ENCODE data around the gene MSX2.

- PRO-cap = no peak
Observed at GRCh38 chr5:172858388-172859410, 24.6 kb downstream of the ERGIC1 start.

DNA sequence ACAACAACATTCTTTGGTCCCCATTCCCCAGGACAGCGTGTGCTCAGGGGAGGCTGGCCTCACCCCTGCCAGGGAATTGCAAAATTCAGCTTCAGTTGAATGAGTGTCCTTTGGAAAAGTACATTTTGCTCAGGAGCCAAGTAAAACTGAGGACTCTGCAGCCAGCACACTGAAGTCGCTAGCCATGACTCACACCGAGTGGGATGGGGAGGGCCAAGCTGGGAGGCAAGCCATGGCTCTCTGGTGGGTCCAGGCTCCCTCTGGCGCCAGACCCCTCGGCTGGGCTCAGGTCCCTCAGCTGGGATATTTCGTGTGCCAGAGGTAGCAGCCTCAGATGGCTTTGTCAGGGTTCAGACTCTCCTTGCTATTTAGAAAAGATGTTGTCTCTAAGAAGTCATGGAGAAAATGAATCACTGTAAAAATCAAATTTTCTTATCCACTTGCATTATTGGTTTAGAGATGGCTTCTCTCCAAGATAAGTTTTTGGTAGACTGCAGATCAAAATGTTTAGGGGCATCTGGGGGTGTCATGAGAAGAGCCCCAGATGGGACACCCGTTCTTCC lies 35.3 kb downstream of the ERGIC1 start:
- PRO-cap = unidirectional peak, plus-strand start at position 197 of the sequence

DNA sequence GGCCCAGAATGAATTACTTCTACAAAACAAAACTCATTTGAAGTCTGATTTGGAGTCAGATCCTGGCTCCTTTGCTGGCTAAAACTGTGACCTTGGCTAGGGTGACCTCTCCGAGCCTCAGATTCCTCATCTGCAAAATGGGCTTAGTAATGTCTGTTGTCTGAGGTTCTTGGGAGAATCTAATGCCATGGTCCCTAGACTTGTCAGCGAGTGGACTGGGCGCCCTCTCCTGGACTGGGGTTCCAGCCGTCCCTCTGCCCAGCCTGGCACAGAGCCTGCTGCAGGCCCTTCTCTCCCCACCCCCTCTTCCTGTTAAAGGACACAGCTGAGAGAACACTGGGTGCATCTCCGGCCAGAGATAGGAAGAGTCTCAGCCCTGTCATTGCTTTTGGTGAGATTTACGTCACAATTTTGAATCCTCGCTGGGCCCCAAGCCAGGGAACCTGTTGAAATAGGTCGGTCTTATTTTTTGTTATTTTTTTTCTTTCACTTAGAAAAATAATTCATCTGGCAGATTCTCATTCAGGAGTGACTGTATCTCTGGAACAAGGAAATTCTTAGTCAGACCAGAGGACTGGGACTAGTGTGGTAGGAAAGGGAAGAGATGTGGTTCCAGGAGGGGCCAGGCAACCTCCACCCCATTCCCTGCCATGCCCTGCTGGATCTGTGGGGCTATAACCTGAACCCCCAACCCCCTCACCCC lies 48.3 kb upstream of the RPL26L1 start:
- PRO-cap = bidirectional peak, plus-strand start at position 564 of the sequence, minus-strand start at position 311 of the sequence

GRCh38 chr5:173057241-173057939 lies 1.2 kb downstream of the CREBRF start:
- PRO-cap = bidirectional peak, plus-strand start at chr5:173057354, minus-strand start at chr5:173057107

GRCh38 chr5:173293794-173294549 lies 34.2 kb downstream of the STC2 start:
- PRO-cap = no peak

GRCh38 chr5:173310782-173311123 lies 17.5 kb downstream of the STC2 start:
- PRO-cap = no peak

DNA sequence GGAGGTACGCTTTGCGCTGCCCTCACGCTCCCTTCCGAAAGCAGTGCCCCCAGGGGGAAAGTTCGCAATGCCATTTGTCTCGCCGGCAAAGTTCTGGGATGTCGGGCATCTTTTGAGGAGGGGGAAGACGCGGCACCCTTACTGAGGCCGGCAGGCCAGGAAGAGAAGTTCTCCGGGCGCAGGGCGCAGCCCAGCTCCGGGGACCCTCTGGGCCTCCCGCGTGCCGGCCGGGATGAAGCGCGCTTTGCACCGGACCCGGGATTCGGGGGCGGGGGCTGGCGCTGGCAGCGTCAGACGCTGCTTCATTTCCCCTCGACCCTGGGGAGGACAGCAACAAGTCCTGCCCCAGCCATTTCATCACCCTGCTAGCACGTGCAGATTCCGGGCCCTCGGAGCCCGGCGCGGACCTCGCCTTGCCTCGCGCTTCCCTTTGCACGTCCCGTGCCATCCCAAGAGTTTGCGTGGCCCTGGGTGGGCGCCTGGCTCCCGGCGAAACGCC lies 691 bp downstream of the STC2 start:
- PRO-cap = no peak

DNA sequence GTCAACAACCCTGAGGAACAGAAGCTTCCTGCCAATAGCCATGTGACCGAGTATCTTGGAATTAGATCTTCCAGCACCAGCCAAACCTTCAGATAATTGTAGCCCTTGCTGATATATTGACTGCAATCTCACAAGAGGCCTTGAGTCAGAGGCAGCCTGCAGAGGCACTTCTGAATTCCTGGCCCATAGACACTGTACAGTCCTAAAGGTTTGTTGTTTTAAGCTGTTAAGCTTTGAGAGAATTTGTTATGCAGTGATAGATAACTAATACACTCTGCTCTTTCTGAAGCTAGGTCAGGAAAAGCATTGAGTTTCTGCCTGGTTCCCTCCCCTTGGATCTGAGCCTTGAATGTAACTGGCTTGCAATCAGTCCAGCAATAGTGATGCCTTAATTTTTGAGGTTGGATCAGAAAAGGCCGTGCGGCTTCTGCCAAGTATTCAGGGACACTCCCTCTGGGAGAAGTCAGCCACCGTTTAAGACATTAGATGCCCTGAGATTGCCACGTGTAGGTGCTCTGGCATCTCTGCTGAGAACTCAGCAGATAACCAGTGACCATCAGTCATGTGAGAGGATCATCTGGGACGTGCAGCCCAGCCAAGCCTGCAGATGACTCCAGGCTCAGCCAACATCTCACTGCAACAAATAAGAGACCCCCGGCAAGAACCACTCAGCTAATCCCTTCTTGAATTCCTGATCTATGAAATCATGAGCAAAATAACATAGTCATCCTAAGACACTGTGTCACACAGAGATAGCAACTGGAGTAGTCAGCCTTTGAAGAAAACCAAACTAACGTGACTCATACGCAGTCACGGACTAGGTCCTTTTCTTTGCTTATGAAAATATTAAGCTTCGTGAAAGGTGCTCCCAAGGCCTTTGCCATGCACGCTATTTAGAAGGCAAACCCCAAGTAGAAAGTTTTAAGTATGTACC lies 126.8 kb upstream of the STC2 start:
- PRO-cap = no peak

DNA sequence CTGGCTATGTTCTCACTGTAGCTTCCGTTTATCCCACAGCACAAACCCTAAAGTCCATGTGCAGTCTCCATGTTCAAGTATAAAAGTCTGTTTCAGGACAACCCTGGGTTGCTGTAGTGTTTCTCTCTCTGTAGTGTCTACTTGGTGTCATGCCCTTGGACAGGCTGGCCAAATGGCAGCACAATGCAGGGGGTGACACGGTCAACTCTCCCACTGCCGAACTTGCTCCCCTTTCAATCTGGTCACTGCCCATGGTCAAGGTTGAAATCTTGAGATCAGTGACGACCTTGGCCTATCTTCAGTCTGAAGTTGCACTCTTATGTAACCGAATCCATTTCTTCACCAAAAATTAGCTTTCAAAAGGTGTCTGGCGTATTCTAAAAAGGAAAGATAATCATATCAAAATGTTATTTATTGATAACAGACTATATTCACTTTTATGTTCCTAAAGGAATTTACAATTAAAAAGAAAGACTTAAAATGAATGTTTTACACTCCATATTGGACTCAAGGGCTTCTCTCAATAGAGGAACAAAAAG lies 8.5 kb downstream of the BOD1 start:
- PRO-cap = no peak

DNA sequence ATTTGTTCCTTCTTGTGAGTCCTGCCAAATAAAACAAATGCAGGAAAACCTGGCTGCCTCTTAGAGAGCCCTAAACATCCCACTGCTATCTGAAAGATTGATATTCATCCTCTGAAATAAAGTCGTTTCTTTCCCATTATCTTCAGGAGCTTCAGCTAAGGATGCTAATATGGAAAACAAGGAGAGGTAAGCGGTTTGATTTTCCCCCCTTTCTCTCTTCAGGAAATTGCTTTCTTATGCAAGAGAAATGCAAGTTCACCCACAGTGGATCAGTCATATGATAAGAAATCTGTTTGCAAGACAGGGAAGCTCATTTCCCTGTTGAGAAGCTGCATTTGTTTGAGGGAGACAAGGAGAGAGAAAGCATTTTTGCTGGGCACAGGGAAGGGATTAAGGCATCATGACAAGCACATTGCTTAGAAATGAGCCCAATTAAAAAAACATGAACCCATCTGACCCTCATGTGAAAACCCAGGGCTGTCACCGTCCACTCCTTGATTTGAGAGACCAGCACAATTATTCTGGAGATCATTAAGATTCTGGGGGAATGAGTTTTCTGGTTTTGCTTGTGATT lies 53.7 kb upstream of the BOD1 start:
- PRO-cap = no peak

DNA sequence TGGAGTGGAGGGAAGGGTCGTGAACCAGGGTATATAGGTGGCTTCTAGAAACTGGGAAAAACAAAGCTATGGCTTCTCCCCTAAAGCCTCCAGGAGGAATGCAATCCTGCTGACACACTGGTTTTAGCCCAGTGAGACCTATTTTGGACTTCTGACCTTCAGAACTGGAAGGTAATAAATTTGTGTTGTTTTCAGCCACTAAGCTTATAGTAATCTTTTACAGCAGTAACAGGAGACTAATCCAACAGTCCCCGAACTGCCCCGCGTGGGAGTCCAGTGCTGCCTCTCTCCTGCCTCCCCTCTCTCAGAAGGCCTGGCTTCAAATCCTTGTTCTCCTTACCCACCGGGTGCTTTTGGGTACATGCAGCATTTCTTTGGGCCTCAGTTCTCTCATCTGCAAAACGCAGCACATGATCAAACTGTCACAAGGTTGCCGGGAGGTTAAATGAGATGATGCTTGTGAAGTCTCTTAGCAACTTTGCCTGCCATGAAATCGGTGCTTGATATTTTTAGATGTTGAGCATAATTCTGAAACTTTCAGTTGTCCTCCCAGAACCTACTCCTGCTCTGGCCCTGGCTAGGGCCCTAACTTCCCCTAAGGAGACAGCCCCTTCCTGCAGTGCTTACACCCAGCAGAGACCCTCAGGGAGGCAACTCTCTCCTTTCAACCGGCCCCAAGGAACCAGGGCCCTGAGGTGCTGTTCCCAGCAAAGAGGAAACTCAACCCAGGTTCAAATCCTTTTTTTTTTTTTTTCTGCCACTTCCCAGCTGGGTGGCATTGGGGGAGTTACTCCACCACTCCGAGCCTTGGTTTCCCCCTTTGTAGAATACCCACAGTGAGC lies 127.4 kb upstream of the BOD1 start:
- PRO-cap = no peak

- PRO-cap = no peak
Observed at GRCh38 chr5:173790145-173791314, 97.6 kb upstream of the CPEB4 start.

GRCh38 chr5:173823895-173824627 lies 64.1 kb upstream of the CPEB4 start:
- PRO-cap = no peak

DNA sequence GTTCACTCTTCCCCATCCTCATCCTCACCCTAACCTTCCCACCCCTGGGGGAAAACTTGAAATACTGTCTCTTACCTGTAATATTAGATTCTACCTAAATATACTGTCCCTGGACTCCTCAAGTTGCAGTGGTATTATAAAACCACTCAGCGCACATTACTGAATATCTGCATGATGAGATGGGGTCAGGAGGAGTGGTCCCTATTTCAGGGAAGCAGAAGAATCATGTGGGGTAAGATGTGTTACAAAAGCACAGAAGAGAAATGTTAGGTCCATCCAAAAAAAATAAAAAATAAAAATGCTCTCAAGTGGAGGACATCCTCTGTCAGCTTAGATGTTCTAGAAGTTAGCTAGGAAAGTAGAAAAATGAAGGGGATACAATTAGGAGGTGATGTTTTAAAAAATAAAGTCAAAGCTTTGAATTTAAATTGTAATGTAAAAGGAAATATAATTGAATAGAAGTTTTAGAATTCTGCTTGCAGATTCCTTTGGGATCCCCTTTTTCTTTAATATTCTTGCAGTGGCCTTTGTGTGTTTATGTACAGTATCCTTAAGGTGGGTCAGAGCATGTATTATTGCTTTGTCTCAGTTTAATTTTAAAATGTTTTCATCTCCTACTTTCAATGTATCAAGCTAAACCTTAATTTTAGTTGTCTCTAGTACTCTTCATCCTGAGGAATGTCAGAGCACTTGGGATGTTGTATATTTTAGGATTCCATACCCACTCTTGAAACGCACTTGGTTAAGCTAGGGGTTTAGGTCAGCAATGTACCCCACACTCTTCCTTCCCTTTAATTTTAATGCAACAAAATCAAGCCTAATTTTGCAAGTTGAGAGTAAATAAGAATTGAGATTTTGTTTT lies 20.5 kb downstream of the CPEB4 start:
- PRO-cap = no peak

- PRO-cap = no peak
Observed at GRCh38 chr5:173962976-173963734, 25.8 kb upstream of the C5orf47 start.

DNA sequence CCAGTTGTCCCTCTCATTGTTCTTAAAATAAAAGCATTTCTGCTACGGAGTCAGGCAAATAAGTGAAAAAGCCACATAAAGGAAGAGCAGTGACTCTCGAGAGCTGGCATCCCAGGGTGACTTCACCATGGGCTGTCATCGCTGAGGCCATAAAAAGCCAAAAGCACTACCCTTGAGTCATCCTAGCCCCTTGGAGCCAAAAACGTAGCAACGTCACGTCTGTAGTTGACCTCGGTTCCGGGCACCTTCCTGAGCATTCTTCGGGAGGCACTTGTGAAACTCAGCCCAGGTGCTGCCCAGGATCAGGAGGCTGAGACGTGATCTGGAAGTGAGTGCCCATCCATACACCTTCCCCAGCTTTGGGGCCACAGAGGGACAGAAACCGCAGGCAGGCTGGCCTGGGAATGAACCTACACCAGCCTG lies 290.5 kb downstream of the NSG2 start:
- PRO-cap = no peak

DNA sequence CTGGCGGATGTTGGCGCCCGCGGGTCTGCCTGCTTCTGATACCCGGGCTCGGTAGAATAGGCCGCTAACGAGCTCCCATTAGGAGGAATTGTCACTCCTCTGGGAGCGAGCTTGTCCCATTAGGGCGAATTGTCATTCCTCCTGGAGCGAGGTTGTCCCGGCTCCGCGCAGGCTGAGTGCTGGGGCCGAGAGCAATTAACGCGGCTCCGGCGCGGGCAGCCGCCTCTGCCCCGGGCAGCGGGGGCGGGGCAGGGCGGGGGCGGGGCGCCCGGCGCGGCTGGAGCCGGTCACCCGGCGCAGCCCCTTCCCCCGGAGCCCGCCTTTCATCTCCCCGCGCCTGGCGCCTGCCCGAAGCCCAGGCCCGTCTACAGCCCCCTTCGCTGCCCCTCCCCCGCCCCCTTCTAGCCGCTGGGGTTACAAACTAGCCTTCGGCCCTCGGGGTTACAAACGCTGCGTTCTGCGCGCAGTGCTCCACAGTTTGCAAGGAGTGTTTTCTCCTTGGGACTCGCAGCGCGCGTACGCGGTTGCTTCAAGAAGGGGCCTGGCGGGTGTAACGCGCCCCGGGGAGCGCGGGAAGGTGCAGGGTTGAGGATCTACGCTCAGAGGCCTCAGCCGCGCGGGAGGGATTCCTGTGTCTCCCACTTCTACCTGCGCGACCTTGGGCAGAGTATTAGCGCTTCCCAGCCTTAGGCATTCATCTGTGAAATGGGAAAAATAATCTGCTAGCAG lies 3.4 kb upstream of the MSX2 start:
- PRO-cap = no peak

GRCh38 chr5:174724063-174725132 lies at the start of gene MSX2:
MSX2 (plus strand) TSS chr5:174724582.
- PRO-cap = unidirectional peak, plus-strand start at chr5:174724597

DNA sequence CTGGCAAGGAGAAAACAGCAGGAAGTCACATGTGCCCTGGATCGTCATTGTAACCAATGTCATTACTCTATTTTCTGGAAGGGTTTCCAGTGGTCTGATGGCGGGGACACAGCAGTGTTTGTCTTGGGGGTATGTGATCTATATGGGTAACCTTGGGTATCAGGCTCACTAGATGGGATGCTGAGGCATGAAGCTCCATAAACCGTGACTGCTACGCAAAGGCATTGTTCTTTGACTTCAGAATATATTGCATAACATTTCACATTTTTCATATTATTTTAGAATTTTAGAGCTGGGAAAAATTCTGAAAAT lies 263.4 kb downstream of the MSX2 start:
- PRO-cap = no peak

GRCh38 chr5:175477325-175477943 lies 926 bp upstream of the SFXN1 start:
- PRO-cap = no peak

All from pulmonary artery (tissue), 1 donor.